Measurements from ENCODE around the gene FAM120B.

- PRO-cap: no peak
These were observed 80.9 kb downstream of the ERMARD start for GRCh38 chr6:169832147-169832962.

GRCh38 chr6:169862175-169862435, 110.7 kb downstream of the ERMARD start:
- PRO-cap: no peak

GRCh38 chr6:170126500-170126840, 164.4 kb downstream of the DLL1 start:
- PRO-cap: no peak

DNA sequence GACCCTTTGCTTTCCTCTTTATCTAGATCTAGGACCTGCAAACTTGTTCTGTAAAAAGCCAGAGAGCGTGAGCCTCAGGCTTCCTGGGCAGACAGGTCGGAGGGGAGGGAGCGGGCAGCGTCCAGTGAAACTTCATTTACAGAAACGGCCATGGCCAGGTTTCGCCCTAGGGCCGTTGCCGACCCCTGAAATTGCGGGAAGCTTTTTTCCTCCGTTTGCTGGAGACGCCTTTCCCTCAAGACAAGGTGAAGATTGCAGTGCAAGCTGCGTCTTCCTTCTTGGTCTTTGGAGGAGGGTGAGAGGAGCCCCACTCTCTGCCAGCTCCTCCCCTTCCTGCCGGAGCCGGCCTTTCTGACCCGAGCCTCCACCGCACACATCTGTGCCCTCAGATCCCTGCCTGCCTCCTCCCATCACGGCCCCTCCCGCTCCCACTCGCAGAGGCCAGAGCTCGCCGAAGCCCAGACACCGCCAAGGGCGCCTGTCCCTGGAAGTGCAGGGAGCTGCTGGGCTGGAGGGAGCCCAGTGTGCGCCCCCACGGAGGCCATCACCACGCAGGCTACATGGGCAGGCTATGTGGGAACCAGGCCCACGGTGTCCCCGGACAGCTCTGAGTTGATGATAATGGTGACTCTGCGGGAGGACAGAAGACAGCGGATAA, 155.2 kb downstream of the DLL1 start:
- PRO-cap: unidirectional peak, plus-strand start at position 388 of the sequence

DNA sequence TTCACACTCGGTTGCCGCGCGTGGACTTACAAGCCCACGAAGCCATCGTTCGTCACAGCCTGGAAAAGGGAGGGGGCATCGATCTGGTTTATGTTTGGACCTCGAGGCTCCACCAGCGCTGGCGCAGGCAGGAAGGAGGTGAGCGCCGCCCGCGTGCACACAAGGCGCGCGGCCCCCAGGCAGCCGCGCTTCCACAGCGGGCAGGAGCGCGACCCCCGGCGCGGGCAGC, 4.4 kb upstream of the DLL1 start:
- PRO-cap: no peak

GRCh38 chr6:170305666-170306875, at the start of gene FAM120B:
FAM120B (plus strand) TSS chr6:170306758.
- PRO-cap: bidirectional peak, plus-strand start at chr6:170306762, minus-strand start at chr6:170306565

DNA sequence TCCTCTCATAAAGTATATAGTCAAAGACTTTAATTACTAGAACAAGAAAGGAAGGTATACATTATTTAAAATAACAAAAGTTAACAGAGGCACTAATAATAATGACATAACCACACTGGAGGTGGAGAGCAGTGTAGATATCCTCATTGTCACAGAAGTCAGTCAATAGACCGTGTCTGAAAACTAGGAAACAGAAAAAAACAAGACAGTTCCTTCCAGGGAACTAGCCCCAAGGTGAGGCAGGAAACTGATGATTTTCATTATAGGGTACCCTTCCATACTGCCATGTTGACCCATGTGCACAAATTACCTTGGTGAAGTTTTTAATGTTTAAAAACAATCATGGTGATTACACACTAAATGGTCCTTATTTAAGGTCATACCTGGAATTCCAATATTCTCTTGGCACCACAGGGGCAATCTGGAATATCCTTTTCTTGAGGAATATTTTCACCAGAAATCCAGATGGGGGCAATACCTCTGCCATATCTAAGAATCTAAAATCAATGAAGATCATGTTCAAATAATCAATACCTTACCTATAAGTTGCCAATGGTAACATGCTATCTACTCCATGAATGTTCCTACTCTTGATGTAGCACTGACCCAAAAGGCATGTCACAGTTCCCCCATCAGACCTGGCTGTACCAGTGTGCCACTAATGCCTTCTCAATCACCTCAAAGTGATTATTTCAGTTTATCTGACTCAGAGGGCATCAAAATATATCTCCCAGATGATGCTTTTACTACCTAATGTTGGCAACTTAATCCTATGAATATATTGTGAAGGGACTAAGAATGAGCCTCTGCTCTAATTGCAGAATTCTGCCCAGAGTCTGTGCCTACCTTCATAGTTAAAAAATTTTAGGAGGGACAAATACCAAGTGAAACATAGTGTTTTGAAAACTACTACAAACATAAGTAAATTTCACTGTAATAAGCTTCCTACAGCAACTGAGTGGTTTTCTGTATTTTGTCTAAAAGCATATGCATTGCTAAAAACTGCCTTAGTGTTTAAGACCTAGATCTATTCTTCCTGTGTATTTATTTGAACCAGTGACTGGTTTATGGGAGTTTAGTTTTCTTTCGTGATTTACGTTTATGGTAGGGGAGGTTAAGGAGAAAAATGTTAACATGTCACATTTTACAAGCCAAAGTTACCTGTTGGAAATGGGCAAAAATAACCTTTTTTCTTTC, 5.6 kb downstream of the PDCD2 start:
- PRO-cap: no peak